Breast (tissue), 4 donors: ENCODE measurements around a stretch of chr22.

DNA sequence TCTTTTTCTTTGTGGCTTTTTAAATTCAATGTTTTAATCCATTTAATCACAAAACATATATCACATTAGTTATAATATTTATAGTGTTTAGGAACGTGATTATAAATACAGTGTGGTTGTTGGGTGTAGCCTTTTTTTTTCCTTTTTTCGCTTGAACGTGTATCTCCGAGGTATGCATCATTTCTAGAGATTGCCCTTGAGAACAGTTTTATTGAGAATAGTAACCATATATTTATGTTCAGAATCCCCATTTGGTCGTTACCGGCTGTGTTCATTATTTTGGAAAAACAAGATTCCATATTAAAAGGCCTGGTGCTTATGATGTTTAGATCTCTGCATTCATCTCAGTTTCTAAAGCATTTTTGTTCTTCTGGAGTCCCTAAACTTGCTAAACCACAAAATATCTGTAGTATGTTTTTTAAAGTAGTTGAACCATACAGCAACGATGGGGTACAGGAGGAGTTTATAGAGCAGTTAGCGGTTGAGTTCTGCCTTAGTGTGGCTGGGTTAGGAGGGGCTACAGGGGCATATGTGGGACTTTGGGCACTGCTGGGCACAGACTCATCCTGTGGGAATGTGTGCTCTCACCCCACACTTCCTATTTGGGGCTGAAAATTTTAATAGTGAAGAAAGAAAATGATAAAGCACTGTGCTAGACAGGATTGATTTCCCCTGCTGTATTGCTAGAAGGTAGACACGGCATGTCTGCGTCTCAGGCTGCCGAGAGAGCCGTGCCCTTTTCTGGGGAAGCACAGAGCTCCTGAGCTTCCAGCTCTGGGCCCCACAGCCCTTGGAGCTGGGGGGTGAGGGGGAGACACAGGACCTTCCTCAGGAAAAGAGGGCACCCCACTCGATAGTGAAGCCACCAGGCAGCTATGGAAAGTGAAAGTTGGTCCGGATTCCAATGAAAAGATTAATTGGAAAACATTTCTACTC is 81.5 kb upstream of the PPARA start:
- PRO-cap, 3 experiments, result no peak in any of the 3 experiments
- RRBS, result no CpG with 5 or more reads among the region's 14 CpGs

DNA sequence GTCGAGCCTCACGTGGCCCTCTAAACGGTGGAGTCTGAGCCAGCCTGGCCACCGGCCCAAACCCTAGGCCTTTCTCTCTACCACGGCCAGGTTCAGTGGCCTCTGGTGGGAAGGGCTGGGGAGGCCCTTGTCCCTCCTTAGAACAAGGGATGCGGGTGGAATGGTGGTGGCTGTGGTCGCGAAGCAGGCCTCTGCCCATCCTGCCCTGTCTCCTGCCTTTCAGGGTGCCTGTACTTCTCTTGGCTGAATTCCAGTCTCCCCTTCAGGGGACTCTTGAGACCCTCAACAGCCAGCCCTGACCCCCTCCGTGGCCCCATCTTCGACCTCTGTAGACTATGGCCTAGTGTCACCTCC is 59.9 kb upstream of the PPARA start:
- PRO-cap, 3 experiments, result no peak in any of the 3 experiments
- RRBS, result 2% methylated on average over 2 of the region's 10 CpGs

- PRO-cap, 3 experiments, result no peak in any of the 3 experiments
- RRBS, result 41% methylated on average over 2 of the region's 17 CpGs
These were observed 42.4 kb upstream of the PPARA start for GRCh38 chr22:46107758-46108465.

DNA sequence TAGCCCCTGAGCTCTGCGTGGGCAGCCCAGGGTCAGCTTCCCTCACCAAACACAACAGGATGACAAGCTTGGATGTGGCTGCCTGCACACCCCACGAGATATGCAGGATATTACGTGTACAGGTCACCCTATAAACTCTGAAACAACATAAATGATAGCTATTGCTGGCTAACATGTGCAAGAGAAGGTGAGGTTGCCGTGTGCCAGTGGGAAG is 1.4 kb upstream of the PPARA start:
- PRO-cap, 3 experiments, result no peak in any of the 3 experiments
- RRBS, result no CpG with 5 or more reads among the region's 4 CpGs

GRCh38 chr22:46175703-46176293 is 25.5 kb downstream of the PPARA start:
- PRO-cap, 3 experiments, result no peak in any of the 3 experiments
- RRBS, result no CpG with 5 or more reads among the region's 9 CpGs

- PRO-cap, 3 experiments, result no peak in any of the 3 experiments
- RRBS, result no CpG with 5 or more reads among the region's 22 CpGs
These were observed 18.2 kb downstream of the CDPF1 start for GRCh38 chr22:46231579-46232583.

- PRO-cap, 3 experiments, result no peak in any of the 3 experiments
- RRBS, result no CpG with 5 or more reads among the region's 9 CpGs
These were observed 12.9 kb downstream of the CDPF1 start for GRCh38 chr22:46237121-46237711.

DNA sequence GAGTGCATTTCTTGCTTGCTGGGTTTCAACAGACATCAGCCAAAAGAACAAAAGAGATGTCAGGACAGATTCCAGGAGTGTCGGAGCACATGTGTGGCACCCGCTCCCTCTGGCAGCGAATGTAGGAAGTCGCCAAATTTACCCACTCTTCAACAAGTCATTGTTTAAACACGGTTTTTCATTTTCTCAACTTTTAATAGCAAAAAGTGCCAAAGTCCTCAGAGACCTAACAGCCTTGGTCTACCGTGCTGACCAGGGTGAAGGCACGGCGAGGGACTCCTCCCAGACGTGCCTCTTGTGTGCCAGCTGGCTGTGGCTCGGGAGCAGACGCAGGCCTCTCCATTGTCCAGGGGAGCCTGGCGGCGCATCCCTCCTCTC is 11.7 kb downstream of the CDPF1 start:
- PRO-cap, 3 experiments, result no peak in any of the 3 experiments
- RRBS, result no CpG with 5 or more reads among the region's 13 CpGs

DNA sequence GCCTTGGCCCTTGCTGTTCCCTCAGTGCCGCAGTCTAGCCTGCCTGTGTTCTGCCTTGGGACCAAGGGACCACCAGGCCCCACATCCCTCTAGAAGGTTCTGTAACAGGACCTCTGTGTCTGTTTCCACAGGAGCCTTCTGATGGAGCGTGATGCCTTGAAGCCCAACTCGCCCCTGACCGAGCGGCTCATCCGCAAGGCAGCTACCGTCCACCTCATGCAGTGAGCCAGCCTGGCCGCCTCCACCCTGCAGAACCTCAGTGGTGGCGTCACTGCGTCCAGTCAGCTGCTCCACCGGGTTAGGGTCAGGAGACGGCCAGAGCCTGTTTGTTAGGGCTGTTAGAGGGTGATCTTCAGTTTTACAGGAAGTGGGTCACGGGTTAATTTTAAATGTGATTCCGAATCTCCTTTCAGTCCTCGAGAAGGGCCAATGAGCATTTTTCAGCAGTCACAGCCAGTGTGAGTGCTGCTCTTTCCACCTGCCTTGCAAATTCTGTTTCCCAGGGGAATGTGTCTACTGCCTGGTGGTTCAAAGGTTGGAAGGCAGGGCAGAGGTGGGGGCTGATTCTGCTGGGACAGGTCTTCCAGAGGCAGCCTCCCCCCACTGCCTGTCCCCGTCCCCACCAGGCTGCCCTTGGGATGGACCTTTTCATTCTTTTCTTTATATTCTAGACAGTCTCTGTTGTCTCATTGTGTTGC is 3.9 kb upstream of the GTSE1 start:
- PRO-cap, 3 experiments, result no peak in any of the 3 experiments
- RRBS, result no CpG with 5 or more reads among the region's 16 CpGs

DNA sequence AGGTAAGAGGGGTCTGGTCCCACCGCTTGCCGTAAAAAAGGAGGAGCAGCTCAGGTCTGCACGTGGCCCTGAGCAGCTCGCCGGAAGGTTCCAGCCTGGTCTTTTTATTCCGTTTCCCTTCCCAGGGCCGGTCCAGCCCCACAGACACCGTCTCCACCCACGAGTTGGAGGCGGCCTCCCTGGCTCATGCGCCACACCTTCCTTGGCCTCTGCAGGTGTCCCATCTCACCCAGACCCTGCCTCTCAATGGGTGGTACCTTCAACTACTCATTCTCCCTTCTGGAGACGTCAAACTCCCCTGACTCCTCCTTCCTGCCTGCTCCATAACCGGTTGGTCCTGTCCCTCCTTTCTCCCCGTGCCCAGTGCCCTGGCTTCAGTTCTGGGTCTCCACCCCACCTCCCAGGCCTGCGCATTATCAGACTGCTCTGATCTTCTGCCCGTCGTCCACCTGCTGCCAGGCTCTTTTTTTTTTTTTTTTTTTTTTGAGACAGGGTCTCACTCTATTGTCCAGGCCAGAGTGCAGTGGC is 39.6 kb downstream of the TRMU start:
- PRO-cap, 3 experiments, result no peak in any of the 3 experiments
- RRBS, result no CpG with 5 or more reads among the region's 17 CpGs

- PRO-cap, 3 experiments, result no peak in any of the 3 experiments
- RRBS, result no CpG with 5 or more reads among the region's 17 CpGs
These were observed 22.8 kb downstream of the CELSR1 start for GRCh38 chr22:46514455-46515211.

DNA sequence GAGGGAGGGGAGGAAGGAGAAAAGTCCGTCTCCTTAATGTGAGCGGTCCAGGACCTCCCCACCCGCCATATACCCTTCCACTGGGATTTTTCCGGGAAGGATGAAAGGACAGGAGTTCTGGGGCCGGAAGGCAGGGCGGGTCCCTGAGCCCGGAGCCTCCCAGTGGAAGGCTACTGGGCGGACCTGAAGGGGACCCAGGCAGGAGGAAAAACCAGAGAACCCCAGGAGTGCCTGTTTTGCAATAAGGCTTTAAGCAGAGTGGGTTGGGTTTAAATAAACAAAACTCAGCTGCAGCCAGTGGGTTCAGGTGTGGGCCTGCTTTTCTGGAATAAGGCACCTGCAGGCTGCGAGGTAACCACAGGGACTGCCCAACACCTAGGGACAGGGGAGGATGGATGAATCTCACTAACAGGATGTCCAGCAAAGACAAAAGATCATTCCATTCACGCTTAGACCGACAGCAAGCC is 1.8 kb upstream of the CELSR1 start:
- PRO-cap, 3 experiments, result no peak in any of the 3 experiments
- RRBS, result no CpG with 5 or more reads among the region's 11 CpGs

GRCh38 chr22:46547812-46548372 is 10.5 kb upstream of the CELSR1 start:
- PRO-cap, 3 experiments, result no peak in any of the 3 experiments
- RRBS, result no CpG with 5 or more reads among the region's 7 CpGs

DNA sequence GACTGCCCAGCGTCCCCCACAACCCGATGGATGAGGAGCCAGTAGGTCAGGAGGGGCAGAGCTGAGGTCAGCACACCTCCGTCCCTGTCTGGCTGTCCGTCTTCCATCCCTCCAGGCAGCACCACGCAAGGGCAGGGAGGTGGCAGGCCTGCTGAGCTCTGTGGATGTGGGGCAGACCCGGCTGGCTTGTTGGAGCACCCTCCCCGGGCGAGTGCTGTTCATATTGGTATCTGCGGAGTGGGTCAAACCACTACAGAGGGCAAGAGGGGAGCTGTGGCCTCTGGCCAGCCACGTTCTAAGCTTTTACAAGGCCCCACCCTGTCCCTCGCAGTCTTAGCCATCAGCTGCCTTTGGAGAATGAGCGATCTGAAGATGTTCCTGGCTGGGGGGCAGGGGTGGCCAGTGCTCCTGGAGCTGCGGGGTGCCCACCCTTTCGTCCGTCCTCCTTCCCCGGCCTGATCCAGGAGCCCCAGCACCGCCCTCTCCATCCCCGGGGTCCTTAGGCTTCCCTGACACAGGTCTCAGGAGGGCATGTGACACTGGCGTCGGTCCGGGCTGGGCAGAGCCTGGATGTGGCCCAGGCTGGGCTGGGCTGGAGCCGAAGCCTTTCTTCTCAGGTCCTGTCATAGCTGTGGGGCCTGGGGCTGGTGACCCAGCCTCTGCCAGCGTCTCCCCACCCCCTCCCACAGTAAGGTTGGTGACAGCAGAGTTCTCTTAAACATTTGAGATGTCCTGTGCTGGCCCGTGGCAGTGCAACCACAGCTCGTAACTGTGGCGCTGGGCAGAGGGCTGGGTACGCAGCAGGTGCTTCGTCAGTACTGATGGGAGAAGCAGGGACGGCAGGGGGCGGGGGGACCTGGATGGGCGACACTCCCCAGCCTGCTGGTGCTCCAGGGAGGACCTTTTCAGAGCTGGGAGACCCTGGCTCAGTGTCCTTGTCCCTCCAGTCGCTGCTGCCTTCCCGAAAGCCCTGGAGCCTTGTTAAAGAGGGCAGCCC is 31.6 kb upstream of the GRAMD4 start:
- PRO-cap, 3 experiments, result no peak in any of the 3 experiments
- RRBS, result 35% methylated on average over 4 of the region's 33 CpGs

- PRO-cap, 3 experiments, result no peak in any of the 3 experiments
- RRBS, result no CpG with 5 or more reads among the region's 14 CpGs
These were observed 24.2 kb upstream of the GRAMD4 start for GRCh38 chr22:46595905-46596481.

DNA sequence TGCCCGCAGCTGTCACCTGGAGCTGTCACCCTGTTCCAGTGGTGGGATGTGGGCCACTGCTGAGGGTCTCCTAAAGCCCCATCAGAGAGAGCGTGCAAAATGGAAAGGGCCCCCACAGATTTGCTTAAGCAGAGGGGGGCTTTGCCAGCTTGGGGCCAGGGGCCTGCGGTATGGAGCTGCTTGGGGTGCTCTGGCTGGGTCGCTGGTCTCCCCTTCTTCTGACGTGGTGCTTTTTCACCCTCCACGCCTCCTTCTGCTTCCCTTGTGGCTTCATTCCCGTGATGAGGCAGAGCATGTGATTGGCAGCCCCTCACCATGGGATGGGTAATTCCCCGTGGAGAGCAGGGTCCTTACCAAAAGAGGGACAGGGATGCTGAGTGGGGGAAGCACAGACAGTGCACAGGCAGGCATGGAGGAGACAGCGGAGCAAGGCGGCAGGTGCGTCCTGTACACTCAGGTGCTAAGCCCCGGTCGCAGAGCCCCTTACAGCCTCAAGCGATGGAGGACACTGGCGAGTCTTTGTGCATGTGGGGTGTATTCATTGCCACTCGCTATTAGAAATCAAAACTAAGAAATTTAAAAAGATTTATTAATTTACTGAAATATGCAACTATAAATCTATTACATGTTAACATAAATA is 19.9 kb upstream of the GRAMD4 start:
- PRO-cap, 3 experiments, result no peak in any of the 3 experiments
- RRBS, result no CpG with 5 or more reads among the region's 16 CpGs

- PRO-cap, 3 experiments, result no peak in any of the 3 experiments
- RRBS, result no CpG with 5 or more reads among the region's 9 CpGs
These were observed 15.8 kb upstream of the GRAMD4 start for GRCh38 chr22:46604303-46604791.

DNA sequence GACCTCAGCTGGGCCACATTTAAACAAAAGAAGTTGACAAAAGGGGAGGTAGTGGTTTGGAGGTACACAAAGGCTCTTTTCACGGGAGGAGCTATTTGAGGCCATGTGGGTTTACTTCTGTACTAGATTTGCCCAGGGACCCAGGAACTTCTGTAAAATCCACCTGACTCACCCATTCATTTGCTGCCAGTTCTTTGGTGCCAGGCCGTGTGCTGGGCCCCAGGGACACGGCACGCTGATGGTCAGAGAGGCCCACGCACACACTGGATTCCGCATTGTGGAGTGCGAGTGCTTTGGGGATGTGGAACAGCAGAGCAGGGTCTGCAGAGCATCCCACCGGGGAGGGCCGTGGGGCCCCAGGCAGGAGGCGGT is 10.8 kb upstream of the GRAMD4 start:
- PRO-cap, 3 experiments, result no peak in any of the 3 experiments
- RRBS, result no CpG with 5 or more reads among the region's 10 CpGs

DNA sequence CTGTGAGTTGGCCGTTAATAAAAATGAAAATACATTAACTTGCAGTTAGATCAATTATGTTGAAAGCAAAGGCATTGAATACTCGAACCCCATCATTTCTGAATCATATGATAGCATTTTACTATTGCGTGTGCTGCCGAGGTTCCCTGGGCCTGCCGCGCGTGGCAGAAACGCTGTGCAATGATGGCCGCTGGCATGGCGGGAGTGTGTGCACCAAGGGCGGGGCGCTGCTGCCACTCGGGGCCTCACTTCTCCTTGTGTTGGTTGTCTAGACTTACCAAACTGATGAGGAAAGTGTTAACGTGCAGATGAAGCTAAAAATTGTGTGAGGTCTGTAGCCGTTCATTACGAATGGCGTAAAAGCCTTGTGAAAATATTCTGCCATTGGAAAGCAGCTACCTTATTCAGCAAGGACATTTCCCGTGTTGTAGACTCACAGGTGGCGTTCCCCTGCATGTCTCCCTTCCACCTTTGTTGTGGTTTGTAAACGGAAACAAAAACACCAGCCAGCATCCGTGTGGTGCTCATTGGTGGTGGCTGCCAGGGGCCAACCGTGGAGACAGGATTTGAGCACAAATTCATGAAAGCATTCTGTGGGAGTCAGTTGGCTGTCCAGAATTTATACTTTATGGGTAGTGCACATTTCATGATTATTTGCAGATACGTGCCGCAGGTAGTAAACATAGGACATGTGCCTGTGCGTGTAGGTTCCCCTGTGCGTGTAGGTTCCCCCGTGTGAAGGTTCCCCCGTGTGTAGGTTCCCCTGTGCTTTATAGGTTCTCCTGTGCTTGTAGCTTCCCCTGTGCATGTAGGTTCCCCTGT is 5.9 kb upstream of the GRAMD4 start:
- PRO-cap, 3 experiments, result no peak in any of the 3 experiments
- RRBS, result no CpG with 5 or more reads among the region's 28 CpGs

GRCh38 chr22:46627440-46628000 is 7.3 kb downstream of the GRAMD4 start:
- PRO-cap, 3 experiments, result no peak in any of the 3 experiments
- RRBS, result 60% methylated on average over 4 of the region's 17 CpGs